Calu3 (cell line): ENCODE results near the genes DENND4C, IFNA16 and CAAP1.

- PRO-cap, result no peak
These were observed 23.3 kb upstream of the PLIN2 start for GRCh38 chr9:19150646-19150888.

DNA sequence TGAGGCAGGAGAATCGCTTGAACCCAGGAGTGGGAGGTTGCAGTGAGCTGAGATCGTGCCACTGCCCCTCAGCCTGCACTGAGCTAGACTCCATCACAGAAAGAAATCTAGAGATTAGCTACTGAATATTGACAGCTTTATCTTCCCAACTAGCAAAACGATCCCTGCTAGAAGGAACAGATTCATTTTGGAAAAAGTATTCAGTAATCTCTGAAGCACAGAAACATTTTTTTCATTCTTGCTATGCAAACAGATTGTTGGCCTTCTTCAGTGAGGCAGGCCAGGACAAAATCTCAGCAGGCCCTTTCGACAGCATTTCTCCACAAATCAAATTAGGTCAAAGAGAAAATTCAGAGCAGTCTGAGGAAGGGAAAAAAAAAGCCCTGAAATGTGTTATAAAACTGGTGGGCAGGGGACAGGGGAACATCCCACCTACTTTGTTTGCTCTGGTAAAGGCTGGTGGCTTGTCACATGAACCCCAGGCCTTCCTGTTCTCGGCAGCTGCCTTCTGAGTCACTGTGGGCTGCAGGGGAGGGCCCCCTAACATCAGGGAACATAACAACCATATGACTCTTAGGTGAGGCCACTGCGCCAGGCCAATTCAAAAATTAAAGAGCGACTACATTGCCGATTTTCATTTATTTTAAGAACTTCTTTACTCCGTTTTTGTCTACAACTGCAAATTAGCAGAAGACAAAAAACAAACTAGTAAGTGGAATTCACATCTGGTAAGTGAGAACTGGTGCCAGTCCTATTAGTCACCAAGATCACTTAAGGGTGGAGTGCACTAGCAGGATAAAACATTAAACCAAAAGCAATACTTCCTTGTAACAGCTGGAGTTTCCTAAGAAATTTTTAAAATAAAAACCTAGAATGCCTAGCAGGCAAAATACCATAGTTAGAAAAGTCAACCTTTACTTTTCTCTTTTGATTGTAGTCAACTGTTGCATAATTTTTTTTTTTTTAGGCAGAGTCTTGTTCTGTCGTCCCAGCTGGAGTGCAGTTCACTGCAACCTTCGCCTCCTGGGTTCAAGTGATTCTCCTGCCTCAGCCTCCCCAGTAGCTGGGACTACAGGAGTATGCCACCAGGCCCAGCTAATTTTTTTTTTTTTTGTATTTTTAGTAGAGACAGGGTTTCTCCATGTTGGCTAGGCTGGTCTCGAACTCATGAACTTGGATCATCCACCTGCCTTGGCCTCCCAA lies 46.2 kb upstream of the DENND4C start:
- PRO-cap, result no peak

DNA sequence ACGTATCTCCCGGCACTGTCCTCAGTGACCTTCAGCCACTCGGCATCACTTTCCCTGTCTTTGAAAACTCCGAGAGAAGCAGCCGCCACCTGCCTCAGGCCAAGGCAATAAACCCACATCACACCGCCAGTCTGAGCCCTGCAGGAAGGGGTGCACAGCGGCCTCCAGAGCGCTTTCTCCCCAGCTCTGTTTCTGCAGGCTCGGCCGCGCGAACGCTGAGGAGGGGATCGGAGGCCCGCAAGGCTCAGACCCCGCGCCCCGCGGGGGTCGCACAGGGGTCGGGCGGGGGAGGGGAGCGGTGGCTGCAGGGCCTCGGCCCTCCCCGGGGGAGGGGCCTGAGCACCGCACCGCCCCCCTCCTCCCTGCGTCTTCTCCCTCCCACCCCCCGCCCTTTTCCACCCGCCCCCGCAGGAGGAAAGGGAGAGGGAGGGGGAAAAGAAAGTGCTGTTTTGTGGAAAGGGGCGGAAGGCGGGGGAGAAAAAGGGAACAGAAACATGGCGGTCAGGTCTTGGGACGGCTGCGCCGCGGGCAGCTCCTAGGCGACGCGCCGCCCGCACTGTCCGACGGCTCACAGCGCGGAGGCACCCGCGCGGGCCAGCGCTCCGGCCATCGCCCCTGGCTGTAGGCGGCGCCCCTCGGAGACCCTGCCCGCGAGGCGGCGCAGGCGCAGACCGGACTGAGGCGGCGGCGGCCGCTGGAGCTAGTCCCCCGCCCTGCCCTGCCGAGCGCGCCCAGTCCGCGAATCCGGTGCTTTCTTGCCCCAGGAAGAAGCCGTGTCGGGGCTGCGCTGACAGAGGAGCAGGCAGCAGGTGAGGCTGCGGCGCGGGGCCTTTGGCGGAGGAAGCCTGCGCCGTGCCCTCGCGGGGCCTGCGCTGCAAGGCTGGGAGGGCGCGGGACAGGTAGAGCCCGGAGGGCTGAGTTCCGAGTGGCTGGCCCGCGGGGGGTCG lies at the start of gene DENND4C:
Gene DENND4C, plus strand, starts transcription at position 669 of the 947 bp plus-strand sequence.
- PRO-cap, result bidirectional peak, plus-strand start at position 491 of the sequence, minus-strand start at position 623 of the sequence

- PRO-cap, result bidirectional peak, plus-strand start at chr9:19231048, minus-strand start at chr9:19231028
These were observed 564 bp downstream of the DENND4C start for GRCh38 chr9:19230972-19231541.

- PRO-cap, result no peak
These were observed 48.9 kb downstream of the ACER2 start for GRCh38 chr9:19457782-19458020.

GRCh38 chr9:20032286-20033107 lies 243.7 kb upstream of the SLC24A2 start:
- PRO-cap, result no peak

DNA sequence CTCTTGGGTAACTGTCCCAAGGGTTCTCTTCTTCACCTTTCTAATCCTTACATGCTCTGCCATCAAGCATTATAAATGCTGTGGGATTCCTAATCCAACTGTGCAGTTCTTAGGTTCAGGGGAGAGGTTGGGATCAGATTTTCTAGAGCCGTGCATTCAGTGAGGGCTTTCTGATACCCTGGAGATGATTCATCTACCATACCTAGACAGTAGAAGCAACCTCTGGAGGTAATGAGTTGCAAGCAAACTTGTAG lies 365.8 kb downstream of the MLLT3 start:
- PRO-cap, result no peak

GRCh38 chr9:20640705-20641143 lies 18.4 kb upstream of the MLLT3 start:
- PRO-cap, result no peak

DNA sequence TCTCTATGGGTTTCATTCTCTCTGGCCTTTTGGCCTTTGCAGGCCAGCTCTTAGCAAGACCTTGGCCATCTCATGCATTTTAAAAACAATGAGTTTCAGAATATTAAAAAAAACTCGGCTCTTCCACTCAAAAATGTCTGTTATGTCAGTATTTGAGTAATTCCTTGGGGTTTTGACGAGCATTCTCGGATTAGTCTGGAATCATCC lies 2.3 kb upstream of the IFNB1 start:
- PRO-cap, result no peak

DNA sequence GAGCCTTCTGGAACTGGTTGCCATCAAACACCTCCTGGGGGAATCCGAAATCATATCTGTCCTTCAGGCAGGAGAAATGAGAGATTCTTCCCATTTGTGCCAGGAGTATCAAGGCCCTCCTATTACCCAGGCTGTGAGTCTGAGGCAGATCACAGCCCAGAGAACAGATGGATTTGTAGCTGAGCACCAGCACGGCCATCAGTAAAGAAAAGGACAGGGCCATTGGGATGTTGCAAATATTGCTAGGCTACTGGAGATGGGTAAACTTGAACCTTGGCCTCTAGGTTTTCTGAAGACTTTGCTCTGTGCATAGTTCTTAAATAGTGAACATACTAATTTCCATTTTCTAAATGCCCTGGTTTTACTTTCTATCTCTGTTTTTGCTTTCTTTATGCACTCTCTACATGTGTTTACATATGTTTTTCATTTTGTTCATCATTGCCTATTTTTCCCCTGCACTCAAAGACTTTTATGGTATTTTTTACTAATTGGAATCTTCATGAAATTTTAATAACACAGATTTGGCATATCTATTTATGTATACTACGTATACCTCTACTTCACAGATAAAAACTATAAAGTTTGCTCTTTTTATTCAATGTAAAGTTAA lies at the start of gene IFNA16:
Gene IFNA16, minus strand, starts transcription at position 229 of the 610 bp plus-strand sequence.
- PRO-cap, result no peak

DNA sequence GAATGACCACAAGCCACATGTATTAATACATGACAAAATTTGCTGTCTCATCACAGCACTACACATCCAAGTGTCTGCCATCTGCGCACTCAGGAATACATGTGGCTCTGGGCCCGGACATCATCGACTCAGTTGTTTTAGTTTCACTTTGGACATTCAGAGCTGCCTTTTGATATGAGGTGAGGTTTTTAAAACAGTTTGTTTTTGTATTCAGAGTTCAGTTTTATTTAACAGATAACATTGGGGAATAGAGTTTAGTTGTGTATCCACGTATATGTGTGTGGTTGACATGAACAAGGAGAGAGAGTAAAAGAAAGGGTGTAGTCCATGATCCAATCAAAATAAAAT lies 114.1 kb upstream of the MTAP start:
- PRO-cap, result bidirectional peak, plus-strand start at position 92 of the sequence, minus-strand start at position 130 of the sequence

DNA sequence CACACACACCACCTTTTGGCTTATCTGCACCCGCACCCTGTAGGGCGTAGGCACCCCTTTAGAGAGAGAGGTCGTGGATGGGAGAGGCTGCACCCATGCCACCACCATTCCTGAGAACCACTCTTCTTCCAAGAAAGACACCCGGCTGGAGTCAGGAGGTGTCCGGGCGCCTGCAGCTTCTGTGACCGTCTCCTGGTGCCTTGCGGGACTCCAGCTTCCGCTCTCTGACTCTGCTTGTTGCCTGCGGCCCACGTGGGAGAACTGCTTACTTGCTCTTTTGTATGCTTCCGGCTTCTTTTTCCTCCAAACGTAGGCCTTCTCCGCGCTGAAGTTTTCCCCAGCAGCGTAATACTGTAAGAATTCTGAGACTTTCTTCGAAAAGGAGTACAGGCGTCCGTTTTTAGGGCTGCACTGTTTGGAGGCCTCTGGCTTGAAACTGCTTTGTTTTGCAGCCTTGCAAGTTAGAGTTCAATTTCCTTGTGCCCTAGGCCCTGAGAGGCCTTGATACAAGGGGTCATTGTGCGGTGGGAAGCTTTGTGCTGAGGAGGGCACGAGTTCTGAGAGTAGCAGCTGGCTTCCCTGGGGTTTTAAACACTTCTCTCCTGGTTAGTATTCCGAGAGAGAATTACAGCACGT lies 711 bp downstream of the MTAP start:
- PRO-cap, result bidirectional peak, plus-strand start at position 296 of the sequence, minus-strand start at position 202 of the sequence

GRCh38 chr9:21994904-21995618 lies 14.0 kb downstream of the CDKN2B start:
- PRO-cap, result bidirectional peak, plus-strand start at chr9:21995472, minus-strand start at chr9:21995324

DNA sequence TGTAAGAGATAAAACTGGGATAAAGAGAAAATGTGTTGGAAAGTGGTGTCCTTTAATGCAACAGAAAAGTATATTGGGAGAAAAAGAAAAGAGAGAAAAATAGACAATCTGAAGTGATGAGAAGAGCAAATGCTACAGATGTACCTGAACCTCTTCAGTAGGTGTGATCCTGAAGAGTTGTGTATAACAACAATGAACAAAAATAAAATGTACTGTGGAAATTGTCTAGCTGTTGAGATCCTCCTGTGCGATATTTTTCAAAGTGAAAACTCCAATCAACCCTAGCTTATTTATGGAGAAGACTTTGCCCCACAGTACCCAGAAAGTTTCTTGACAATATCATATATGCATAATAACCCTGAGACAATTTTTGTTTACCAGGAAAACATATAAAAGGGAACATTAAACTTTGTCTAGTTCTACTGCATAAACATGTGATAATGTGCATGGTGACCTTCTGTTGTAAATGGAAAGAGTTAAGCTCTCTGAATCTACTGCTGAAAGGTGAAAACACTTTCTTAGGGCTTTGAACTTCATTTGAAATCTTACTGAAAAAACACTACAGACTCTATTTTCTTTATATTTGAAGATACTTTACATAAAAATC lies 32.1 kb upstream of the CDKN2B start:
- PRO-cap, result no peak

DNA sequence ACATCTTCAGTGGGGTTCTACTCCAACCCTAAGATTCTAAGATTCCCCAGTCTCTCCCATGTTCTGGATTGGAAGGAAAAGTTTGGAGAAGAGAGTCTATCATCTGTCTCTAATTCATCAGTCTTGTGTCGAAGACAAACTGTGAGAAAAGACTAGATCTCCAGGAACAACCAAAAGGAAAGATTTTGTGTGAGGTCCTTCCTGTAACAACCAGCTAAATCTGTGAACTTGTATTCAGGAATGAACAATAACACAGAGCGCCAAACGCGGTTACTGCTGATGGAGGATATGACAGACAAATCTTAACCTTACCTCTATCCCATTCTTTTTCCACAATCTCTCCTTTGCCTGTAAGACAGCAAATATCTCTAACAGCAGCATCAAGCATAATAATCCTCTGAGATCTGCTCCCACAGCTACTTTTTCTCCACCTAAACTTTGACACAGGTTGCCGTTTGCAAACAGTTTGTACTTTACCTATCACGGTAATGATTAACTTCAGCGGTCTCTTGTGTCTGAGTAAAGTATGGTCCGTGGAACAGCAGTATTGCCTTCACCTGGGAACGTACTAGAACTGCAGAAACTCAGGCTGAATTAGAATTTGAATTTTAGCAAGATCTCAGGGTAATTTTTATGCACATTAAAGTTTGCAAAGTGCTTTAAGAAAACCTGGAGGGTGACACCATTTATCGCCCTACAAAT lies 387.6 kb downstream of the ELAVL2 start:
- PRO-cap, result no peak

DNA sequence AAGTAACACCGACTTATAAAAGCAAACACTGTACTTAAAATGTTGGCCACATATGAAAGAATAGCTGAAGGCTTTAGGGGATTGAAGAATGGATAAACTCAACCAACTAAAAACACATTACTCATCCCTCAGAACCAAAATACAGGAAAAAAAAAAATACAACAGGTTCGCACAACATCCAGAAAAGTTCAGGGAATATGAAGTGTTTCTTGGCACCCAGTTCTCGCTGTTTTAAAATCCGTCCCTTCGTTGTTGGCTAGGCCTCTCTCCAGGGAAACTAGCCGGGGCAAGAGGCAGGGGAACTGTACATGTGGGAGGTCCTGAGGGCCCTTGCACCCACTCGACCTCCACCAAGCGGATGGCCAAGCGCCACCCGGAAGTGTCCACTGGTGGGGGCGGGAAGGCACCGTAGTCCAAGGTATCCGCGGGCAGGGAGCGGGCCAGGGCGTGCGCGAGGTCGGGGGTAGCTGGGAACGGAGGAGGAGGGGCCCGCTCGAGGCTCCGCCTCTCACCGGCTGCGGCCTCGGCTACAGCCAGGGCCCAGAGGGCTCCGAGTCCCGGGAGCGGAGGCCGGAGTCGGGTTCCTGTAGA lies 993 bp downstream of the TUSC1 start:
- PRO-cap, result bidirectional peak, plus-strand start at position 553 of the sequence, minus-strand start at position 360 of the sequence

DNA sequence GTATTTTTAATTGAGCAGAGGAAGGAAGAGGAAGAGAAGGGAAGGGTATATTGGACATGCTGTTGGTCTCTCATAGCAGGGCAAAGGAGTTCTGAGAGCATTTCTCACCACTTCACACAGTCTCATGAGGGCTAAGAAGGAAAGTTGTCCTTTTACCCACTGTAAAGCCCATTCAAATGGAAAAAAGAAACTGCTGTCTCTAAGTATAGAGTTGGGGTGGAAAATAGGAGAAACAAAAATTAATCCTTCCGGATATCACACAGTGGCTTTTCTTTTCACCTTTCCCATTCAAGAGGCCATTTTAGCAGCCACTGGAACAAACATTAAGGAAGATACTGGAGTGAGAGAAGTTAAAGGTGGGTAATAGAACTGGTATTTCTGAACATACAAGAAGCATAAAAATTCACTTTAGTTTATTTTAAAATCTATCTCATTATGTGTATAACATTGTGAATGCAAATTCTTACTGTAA lies 377.3 kb upstream of the TUSC1 start:
- PRO-cap, result no peak

- PRO-cap, result no peak
These were observed 145.9 kb downstream of the CAAP1 start for GRCh38 chr9:26746648-26747169.

- PRO-cap, result bidirectional peak, plus-strand start at chr9:26892446, minus-strand start at chr9:26892372; bidirectional peak, plus-strand start at chr9:26892885, minus-strand start at chr9:26892780
These were observed at the start of gene CAAP1 for GRCh38 chr9:26892071-26893117. Gene CAAP1 (minus strand): TSS chr9:26892802.

DNA sequence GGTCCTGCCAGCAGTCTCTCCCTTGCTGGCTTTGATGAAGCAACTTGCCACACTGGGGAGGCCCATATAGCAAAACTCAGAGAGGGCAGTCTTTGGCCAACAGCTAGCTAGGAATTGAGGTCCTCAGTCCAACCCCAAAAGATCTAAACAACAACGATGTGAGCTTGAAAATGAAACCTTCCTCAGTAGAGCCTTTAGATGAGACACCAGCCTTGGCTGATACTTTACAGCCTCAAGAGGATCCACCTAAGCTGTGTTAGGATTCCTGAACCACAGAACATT lies 8.6 kb upstream of the CAAP1 start:
- PRO-cap, result no peak